ENCODE measurements around a stretch of chr22.

GRCh38 chr22:50622589-50623560, 5.1 kb downstream of the ARSA start:
- PRO-cap = bidirectional peak, plus-strand start at chr22:50623251, minus-strand start at chr22:50623140
- RAMPAGE, long total RNA, 5 experiments = no peak in any of the 5 experiments
- RRBS = no CpG with 5 or more reads among the region's 23 CpGs

DNA sequence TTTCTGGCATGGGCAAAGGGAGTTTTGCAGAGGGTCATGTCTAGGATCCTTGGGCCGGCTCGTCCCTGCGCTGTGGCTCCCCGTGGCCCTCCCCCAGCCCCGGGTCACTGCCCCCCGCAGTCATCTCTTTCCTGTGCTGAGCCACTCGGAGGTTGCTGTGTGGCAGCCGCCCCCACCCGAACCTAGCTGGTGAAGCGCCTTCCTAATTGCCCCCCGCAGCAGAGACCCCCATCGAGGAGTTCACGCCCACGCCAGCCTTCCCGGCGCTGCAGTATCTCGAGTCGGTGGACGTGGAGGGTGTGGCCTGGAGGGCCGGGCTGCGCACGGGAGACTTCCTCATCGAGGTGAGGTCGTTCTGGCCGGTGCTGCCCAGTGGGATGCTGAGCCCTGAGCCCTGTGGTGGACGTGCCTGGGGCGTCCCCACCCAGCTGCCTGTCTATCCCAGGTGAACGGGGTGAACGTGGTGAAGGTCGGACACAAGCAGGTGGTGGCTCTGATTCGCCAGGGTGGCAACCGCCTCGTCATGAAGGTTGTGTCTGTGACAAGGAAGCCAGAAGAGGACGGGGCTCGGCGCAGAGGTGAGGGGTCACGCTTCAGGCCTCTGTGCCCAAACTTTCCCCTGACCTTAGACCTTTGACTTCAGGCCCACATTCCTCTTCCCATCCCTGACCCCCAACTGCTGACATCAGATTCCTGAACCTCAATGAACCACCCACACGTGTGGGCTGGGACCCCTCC, 33.3 kb upstream of the ACR start:
- PRO-cap = no peak
- RAMPAGE, long total RNA, 5 experiments = start-site peak on the plus strand in 1 of 5 experiments, centred at position 380 of the sequence, 11 reads per replicate
- RRBS = 66% methylated on average over 18 of the region's 38 CpGs